Frontal cortex (tissue), 2 donors: ENCODE results near the genes TSPAN14 and CCSER2.

- RAMPAGE, long total RNA, result no peak
Observed at GRCh38 chr10:79610524-79610808, 273 bp upstream of the SFTPA1 start.

DNA sequence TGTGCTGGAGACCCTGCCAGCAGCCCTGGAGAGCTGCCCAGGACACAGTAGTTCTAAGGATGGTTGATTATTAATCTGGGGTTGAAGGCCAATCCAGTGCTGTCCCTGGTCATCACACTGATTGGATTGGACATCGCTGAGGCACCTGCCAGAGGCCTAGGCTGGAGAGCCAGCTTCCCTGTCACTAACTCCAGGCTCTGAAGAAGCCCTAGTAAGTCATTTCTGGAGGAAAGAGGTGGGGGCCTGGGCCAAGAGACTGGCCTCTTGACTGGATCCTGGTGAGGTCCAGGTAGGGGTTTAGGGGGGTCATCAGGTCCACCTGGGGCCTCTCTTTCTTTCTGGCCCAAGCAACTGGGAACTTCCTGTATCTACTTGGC is 18.7 kb downstream of the SFTPA1 start:
- RAMPAGE, long total RNA, result no peak

- RAMPAGE, long total RNA, result no peak
Observed at GRCh38 chr10:79715090-79715304, 12.0 kb downstream of the NUTM2B start.

GRCh38 chr10:79947827-79948415 is 984 bp downstream of the SFTPD start:
- RAMPAGE, long total RNA, result no peak

DNA sequence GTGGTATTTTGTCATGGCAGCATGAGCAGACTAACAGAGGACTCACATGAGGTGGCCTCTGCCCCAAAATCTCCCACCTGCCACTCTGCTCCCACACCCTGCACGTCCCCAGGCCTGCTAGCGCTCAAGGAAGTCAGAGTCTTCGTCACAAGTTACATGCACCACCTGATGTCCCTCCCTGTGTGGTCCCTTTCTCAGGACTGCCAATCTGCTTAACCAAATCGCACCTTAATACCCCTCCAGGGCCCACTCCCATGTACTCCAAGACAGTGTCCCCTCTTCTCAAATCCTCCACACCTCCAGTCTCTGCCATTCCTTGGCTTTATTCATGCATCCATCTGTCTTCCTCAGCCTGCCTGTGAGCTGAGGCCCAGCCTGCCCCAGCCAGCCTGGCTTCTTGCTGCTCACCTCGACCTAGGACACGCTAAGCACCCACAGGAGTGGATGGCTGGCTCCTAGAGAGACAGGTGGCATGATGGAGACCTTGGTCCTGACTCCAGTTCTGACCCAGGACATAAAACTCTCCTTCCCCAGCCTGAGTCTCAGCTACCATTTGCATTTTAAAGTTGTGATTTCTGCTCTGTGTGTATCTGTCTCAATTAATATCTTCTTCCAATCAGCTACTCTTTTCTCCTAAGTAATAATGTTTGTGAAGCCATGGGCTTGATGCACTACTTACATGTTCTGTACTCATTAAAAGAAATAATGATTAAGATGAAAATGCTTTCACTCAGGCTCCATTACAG is 27.2 kb downstream of the PLAC9 start:
- RAMPAGE, long total RNA, result no peak

GRCh38 chr10:80179074-80179839 is 26.1 kb downstream of the ANXA11 start:
- RAMPAGE, long total RNA, result no peak

DNA sequence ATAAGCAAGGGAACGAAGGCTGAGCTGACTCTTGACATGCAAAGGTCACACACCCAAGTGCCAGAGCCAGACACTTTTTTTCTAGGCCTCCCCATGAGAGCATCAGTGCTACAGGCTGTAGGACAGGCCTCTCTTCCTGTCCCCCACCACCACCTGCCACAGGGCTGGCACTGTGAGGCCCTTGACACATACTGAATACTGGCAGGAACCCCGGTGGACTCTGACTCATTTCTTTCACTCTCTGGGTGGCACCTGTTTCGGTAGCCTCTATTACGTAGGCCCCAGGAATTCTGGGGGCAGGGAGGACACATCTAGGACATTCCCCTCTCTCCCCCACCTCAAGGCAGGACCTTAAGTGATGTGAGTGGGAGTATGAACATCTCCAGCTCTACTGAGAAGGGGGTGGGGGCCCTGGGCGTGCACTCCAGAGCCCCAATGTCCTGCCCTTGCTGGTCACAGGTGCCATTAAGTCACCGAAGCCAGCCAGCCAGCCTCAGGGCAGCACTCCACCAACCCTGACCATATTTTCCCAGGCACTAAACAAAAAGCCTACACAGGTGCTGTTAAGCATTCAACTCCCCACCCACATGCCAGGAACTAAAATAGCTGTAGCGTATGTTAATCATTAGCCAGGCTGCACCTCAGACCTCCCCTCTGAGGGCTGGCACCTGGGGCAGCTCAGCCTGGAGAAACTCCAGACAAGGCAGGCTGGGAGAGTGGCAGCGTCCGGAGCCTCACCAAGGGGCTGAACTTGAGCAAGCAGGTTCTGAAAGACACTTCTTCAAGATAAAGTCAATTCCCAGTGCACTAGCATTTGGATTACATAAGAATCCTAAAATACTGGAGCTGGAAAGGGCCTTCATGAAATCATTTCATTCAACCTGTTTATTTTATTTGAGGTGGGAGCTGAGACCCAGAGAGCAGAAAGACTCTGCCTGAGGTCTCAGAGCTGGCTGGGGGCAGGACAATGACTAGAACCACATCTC is 8.8 kb downstream of the ANXA11 start:
- RAMPAGE, long total RNA, result no peak

DNA sequence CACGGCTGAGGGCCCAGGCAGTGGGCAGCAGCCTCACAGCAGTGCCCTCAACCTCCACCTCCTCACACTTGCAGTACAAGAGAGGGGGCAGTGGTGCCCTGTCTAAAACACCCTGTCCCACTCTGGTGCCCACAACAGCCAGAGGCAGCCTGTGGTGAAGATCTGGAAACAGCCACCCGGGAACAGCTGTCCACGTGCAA is 13.7 kb downstream of the MAT1A start:
- RAMPAGE, long total RNA, result no peak

- RAMPAGE, long total RNA, result no peak
Observed at GRCh38 chr10:80283198-80283982, 6.1 kb downstream of the MAT1A start.

DNA sequence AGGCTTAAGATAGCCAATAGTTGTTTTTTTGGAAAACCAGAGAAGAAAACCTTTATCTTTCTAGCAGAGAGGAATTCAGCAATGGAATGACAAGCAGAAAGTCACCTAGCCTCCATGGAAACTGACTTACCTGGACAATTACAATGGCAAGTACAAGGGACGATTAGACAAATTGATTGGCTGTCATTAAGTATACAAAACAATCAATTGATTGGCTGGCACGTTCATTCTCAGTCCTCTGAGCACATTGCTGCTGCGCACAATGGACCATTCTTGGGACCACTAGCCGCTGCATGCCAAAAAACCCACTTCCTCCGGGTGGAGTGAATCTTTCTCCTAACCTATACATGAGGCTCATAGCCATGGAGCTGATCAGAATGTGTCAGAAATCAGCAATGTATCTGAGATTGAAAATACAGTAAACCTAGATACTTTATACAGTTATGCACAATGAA is 2.1 kb downstream of the MAT1A start:
- RAMPAGE, long total RNA, result no peak

DNA sequence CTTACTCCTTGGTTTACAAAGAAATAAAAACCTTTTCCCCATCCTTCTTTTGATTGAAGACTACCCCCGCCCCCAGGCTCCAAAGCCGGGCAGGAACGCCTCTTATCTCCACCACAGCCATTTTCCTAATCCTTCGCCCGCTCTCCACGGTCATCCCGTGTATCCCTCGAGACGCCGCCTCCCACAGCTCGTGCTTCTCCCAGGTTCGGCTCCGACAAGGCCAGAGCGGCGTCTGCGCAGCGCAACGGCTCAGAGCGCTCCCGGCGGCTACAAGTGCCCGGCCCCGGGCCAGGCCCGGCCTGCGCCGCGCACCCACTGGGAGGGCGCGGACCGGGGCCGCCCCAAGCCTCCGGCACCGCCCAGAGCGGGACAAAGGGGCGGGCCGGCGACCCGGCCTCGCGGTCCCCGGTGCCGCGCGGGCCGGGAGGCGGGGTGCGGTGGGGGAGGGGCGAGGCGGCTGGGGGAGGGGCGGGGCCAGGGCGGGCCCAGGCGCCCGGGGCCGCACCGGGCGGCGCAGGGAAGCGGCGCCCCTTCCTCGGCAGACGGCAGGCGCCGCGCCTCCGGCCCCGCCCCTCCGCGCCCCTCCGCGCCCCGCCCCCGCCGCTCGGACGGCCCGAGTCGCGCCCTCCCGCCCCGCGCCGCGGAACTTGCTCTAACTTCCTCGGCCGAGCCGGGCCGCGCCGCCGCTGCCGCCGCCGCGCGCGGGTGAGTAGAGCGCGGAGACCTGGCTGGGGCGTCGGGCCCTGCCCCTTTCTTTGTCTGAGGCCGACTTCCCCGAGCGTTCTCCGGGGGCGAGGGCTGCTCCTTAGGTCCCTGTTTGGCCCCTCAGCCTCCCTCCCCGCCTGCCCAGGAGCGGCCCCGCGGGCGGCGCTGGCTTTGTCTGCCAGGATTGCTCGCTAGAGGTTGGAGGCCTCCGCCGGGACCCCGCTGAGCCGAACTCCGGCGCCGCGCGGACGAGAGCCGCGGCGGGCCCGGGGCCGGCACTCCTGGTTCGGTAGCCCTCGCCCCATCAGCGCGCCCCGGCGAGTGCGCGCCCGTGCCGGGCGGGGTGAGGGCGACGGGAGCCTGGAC is at the start of gene TSPAN14:
TSS of gene TSPAN14 (plus strand) at position 644 of the 1,071 bp plus-strand sequence.
- RAMPAGE, long total RNA, result no peak

- RAMPAGE, long total RNA, result no peak
Observed at GRCh38 chr10:80477063-80477286, 22.9 kb downstream of the TSPAN14 start.

DNA sequence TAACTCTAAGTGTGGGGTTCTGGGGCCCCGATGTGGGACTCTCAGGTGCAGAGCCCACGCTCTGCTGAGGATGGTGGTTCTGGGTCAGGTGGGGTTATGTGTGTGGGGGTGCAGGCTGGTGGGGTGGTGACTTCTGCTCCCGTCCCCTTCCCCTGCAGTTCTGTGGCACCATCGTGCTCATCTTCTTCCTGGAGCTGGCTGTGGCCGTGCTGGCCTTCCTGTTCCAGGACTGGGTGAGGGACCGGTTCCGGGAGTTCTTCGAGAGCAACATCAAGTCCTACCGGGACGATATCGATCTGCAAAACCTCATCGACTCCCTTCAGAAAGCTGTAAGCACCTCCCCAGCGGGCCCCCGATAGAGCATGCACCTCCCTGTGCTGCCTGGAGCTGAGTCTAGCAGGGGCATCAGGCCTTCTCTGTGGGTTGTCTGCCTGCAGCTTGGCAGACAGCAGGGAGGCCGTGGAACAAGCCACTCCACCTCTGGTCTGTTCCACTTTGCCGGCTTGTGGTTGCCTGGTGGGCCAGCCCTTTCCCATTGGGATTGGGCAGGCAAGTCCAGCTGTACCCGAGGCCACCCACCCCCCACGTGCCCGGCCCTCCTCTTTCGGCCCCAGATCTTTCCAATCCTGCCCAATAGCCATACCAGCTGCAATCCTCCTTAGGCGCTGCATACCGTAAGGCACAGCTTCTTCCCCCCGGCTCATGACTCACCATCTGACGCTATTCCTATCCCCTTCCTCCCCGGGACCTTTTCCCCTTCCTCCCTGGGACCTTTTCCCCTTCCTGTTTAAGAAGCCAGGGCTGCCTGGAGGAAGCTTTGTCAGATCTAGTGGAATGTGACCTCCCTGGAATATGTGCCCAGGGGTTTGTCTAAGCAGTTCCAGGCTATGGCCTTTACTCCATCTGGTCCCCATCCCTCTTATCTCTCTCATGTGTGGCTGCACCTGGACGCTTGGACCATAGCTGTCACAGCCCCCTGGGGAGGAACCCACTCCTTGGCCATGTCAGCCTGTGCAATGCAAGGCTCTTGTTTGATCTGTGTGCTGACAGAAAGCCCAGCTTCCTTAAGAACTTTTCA is 28.2 kb upstream of the SH2D4B start:
- RAMPAGE, long total RNA, result no peak

DNA sequence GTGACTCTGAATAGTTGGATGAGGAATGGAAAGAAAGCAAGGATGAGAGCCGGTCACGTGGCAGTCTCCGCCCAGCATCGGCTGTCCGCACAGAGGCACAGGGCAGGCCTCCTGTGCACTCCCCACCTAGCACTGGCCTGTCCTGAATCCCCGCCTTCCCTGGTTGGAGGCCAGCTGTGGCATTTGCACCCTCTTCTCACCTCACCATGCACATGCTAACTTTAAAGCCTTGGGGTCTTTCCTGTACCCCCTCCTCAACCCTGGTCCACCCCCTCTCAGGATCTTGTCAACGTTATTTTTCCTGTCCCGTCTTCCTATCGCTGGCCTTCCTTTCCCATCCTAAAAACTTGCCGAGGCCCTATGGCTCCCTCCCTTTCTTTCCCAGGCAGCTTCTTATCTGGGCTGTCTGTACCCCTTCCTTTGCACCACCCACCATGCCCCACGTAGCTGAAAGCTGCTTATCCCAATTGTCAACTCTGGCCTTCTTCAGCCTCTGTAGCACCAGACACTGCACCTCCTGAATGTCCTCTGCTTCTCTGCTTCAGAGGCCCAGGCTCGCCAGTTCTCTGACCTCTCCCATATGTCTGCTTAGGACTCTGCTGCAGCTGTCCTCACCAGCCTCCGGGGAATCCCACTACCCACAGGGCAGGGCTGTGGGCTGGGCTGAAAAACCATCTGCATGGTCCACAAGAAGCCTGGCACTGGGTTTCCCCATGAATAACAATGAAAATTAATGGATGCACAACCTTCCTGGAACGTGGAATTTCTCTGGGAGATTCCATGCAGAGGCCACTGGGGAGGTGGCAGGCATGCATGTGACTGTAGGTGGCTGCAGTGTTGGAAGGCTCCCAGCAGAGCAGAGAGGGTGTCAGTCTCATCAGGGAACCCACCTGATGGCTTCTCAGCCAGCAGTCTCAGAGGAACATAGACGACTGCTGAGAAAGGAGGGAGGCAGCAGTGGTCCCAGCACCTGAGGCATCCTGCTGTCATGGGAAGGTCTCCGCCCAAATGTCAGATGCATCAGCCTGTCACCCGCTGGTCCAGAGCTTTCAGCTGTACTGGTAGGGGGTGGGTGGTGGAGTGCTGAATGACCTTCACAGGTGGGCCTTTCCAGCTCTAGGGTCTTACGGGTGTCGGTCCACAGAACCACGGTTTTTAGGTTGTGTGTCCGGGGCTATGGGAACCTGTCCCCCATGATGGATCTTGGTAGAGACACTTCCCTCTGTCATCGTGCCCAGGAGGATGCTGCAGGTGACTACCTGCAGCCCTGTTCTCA is 16.9 kb upstream of the SH2D4B start:
- RAMPAGE, long total RNA, result no peak

GRCh38 chr10:83545748-83546338 is 593.5 kb upstream of the GHITM start:
- RAMPAGE, long total RNA, result no peak

- RAMPAGE, long total RNA, result no peak
Observed at GRCh38 chr10:83724834-83725293, 414.4 kb upstream of the GHITM start.

DNA sequence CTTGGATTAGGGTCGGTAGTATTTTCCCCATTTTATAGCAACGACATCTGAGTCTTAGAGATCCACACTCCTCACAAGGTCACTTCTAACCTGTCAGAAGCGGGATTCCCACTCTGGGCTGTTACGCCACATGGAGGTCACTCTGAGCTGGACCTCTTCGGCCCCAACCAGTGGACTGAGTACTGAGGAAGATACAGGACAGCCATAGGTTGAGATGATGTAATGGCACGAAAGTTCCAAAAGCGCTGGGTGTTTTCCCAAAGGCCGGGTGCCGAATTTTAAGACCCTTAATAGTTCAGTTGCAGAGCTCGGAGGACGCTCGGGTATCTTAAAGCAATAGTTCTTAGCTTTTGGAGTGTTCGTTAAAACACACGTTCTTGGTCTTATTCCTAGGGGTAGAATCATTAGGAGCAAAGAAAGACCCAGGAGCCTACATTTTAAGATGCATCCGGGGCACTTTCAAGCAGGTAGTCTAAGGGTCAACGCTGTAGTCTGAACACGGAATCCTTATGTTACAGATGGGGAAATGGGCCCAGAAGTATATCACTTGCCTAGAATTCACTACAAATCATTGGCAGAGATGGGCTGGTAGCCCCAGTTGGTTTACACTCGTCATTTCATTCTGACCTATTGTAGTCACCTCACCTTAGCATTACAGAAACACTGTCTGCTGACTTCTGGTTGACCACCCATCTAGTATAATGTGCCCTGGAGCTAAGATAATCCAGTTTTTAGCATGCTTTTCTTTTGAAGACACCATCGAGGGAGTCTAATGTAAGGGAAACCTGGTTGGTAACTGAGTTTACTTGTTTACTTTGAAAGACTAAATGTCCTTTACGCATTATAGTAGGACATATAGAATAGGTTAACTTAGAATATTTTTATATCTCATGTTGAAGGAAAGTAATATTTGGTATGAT is 974 bp downstream of the GHITM start:
- RAMPAGE, long total RNA, result no peak

DNA sequence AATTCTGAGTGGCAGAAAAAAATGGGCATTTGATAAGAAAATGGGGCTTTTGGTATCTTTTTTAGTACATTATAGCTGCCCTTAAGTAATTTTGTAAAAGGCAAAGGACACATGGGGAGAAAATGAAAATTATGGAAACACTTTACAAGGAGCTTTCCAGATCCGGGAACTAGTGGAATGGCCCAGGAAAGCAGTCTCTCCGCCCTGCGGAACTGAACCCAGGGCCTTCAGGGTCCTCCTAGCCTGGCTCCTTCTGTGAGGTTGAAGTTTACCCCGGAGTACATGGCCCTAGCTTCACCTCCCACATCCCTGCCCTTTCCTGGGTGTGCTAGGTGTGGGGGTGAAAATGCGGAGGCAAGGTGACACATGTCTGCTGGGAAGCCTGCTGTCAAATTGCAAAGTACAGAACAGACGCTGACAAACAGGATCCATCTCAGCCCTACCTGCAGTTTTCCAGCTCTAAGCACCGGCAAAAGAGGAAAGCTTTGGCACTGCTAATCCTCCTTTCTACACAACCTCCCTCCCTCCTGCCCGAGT is 14.6 kb upstream of the GPR15LG start:
- RAMPAGE, long total RNA, result no peak

DNA sequence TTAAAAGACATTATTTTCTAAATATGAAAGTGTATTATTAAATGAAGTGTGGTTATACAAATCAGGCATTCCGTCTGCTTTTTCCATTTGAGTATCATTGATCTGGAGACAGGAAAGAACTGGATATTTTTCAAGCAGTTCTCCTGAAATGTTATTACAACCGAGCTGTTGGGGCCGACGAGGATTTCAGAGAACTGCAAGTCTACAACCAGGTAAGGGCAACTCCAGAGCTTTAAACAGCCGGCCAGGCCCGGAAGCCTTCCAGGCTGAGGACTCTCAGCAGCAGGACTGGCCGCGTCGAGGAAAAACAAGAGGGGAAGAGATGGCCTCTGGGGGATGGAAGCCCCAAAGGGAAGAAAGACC is 1.0 kb upstream of the CCSER2 start:
- RAMPAGE, long total RNA, result no peak

DNA sequence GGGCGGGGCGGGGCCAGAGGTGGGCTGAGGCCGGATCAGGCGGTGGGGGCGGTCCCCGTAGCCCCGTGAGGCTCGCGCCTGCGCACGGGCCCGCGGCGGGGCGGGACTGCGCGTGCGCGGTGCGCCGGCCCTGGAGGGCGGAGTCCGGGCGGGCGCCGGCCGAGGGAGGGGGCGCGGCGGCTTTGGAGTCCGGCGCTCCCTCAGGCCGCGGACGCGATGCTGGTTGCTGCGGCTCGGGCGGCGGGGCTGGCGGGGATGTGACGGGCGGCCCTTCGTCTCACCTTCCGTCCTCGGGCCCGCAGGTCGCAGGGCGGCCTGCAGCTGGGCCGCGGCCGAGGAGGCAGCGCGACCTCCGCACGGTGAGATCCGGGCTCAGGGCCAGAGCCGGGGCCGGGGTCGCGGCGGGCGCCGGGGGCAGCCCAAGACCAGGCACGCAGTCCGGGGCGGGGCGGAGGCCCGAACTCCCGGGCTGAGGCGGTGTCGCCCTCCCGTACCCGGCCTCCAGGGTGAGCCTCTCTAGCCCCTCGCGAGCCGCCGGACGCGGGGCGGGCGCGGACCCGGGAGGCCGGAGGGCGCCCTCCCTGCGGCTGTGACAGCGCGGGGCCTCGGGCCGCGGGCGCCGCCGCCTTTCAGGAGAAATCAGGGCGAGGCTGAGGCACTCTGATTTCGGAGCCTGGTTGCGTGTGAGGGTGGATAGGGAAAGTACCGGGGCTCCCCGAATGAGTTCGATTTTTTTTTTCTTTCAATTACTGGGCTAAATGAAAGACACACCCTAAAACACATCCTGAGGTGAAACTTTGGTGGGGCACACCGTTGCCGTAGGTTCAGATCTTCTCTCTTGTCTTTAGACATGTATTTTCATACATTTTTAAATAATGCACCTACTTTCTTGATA is at the start of gene CCSER2:
TSS of gene CCSER2 (plus strand) at position 140 of the 895 bp plus-strand sequence.
- RAMPAGE, long total RNA, result no peak